ENCODE data around the genes E2F3 and PRL.

GRCh38 chr6:18360229-18360563, 27.0 kb upstream of the RNF144B start:
- PRO-cap, result no peak
- RAMPAGE, long total RNA, result no peak

- PRO-cap, result no peak
- RAMPAGE, long total RNA, result no peak
Observed at GRCh38 chr6:18477138-18478066, 90.3 kb downstream of the RNF144B start.

- PRO-cap, result no peak
- RAMPAGE, long total RNA, result no peak
Observed at GRCh38 chr6:19902774-19903091, 65.6 kb downstream of the ID4 start.

DNA sequence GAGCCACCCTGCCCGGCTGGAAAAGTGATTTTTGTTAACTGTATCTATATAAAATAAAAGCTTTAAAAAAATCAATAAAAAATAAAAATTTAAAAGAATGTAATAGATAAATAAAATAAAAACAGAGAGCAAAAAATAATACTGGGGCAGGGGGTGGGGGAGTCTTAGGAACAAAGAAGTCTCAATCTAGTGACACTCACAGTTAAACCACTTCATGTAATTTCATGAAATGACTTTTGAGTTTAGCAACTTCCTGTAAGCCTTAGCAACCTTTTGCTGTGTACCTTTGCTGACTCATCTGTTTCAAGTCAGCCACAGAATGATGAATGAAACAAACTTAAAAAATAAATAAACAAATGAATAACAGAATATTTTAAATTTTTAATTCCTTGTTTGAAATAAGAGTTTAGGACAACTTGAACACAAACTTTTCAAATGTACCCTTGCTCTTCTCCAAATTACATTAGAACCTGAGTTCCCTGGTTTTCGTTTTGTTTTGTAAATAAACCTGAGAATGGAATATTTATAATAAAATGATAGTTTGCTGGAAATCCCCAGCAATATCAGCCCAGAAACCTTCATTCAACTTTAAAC, 10.3 kb downstream of the MBOAT1 start:
- PRO-cap, result no peak
- RAMPAGE, long total RNA, result no peak

- PRO-cap, result no peak
- RAMPAGE, long total RNA, result no peak
Observed at GRCh38 chr6:20210850-20211554, 1.3 kb downstream of the MBOAT1 start.

DNA sequence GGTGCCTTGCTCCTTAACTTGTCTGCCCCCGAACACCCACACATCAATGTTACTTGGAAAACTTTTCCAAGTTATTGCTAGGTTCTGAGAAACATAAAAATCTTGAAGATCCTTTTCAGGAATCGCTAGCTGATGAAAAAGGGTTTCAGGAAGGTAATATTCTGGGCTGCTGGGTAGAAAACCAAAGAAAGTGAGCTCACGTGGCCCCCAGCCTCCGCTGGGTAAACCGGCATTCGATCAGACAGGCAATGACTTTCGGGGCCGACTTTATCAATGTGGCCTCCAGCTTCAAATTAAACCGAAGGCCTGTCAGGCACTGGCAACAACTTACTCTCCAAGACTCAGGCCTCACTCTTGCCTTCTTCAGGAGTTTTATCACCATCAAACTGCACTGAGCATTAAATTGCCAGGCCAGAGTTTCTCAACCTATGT, 878 bp upstream of the MBOAT1 start:
- PRO-cap, result no peak
- RAMPAGE, long total RNA, result no peak

DNA sequence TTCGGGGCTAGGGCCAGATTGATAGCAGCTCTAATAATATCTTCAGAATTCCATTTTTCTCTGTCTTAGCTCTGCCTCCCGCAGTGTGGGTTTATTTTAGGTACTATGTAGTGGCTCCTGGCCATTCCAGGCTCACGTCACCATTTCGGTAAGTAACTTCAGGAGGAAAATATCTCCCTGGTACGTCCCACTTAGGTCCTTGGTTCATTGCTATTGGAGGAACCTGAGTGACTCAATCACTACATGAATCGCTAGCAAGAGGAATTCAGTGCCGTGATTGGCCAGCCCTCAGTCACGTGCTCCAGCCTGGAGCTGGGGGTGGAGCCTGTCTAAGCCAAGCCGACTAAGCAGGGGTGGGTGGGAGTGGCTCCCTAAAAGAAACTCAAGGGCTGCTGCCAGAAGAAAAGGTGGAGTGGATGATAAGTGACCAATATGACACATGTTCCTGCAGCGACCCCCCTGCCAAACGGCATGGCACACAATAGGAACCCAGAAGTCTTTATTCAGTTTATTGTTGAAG, 67.3 kb upstream of the E2F3 start:
- PRO-cap, result no peak
- RAMPAGE, long total RNA, result no peak

DNA sequence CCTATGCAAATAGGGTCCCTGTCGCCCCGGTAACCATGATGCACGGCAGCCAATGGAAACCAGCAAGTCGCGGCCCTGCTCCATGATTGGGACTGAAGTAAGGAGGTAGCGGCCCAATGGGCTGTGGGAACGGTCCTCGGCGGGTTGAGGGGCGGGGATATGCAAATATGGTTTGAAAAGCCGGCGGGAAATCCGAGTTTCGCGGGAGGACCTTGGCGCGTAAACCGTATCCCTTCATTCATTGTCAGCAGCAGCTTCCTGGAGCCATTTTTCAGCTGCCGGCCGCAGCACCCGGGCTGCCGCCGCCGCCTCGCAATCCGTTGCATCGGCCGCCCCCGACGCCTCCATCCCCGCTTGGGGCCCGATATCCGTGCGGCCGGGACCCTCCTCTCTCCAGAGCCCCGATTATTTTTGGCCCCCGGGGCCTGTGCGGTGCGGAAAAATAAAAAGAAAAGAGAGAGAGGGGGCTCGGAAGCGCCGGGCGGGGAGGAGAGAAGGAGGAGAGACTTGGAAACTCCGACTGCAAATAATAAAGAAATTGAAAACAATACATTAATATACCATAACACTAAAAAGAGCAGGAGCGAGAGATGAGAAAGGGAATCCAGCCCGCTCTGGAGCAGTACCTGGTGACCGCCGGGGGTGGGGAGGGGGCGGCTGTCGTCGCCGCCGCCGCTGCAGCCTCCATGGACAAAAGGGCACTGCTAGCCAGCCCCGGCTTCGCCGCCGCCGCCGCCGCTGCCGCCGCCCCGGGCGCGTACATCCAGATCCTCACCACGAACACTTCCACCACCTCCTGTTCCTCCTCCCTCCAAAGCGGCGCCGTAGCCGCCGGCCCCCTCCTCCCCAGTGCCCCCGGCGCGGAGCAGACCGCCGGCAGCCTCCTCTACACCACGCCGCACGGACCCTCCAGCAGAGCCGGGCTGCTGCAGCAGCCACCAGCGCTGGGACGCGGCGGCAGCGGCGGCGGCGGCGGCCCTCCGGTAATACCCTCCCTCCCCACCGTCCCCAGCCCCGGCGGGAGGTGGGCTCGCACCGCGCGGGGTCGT, at the start of gene E2F3:
E2F3 (plus strand) TSS at position 237 of the 1,049 bp plus-strand sequence.
- PRO-cap, result no peak
- RAMPAGE, long total RNA, result no peak

DNA sequence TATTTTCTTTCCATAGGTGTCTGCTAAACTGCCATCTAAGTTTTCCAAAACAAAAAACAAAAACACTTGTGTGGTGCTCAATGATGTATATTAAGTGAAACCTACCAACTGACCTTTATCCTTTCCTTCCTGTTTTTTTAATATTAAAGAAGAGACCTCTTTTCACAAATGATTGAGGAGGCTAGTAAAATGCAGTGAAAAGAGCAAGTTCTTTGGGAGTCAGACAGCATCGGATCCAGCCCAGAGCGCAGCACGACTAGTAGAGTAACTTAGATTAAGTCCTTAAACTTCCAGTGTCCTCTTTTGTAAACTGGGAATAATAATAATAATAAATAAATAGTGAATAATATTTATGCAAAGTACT, 386 bp upstream of the CDKAL1 start:
- PRO-cap, result no peak
- RAMPAGE, long total RNA, result no peak

GRCh38 chr6:20534928-20535335, 675 bp downstream of the CDKAL1 start:
- PRO-cap, result no peak
- RAMPAGE, long total RNA, result no peak

DNA sequence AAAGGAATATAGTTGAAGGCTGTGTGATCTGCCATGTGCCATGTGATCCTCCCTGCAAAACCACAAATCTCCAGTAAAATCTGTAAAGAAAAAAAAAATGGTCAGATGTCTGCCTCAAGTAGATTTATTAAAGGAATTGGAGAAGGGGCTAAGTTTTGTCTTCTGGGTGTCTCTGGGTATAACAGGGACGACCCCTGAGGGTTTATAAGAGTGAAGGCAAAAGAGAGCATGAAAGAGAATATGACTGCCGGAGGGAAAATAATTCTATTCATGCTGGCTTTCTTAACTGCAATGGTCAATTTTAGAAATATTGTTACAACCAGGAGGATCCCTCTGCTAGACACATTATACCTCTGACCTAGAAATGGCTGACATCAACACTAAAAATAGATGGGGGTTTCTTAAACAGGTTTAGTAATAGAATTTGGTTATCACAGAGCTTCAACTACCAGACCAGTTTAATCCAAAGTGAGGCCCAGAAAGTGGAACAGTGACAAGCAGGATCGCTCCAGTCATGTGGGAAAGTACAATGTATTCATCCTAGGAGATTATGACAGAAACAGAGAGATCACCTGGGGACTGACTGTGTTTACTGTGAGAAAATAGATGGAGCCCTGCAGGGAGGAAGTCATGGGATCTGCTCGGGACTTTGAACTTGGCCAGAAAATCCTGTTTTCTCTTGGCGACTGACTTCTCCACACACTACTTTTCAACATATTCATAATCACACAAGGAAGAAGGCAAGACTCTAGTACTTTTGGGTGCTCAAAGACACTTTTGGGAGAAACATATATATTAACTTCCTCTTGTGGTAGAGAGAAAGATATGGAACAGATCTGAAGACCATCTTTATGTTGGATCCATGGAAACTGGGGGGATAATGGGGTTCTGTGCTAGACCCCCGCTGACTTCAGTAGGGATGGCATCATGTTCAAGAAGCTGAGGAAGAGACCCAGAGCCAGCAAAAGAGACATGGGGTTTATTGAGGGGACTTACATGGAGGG, 238.8 kb upstream of the SOX4 start:
- PRO-cap, result no peak
- RAMPAGE, long total RNA, result no peak

DNA sequence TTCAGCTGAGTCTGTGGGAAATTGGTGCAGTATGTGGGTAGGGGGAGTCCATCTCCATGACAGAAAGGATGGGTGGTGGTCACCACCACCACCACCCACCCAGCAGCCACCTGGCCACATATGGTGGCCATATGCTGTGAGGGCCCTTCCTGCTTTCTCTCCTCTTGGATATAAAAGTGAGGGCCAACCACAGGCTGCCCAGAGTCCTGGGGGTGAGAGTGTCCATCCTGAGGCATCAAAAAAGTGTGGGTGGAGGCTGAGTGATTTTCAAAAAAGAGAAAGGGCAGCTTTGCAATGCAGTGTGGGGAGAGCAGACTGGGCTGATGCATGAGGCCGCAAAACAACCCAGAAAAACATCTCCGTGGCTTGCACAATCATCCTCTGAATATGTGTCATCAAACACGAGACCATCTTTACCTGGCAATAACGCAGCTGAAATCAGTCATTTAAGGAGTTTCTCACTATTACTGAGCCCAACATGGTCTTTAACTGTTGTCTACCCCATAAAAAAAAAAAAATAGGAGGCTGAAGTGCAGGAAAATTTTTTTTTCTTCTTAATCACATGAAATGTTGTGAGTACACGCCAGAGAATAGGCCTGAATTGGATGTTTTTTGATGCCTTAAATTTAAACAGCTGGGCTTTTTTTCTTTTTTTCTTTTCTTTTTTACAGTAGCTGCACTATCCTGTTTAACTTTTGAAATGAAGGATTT, 191.2 kb upstream of the SOX4 start:
- PRO-cap, result no peak
- RAMPAGE, long total RNA, result no peak

- PRO-cap, result no peak
- RAMPAGE, long total RNA, result no peak
Observed at GRCh38 chr6:21538454-21538734, 55.2 kb upstream of the SOX4 start.

GRCh38 chr6:21885385-21886268, 292.1 kb downstream of the SOX4 start:
- PRO-cap, result no peak
- RAMPAGE, long total RNA, result no peak

GRCh38 chr6:21947554-21948353, 349.1 kb downstream of the PRL start:
- PRO-cap, result no peak
- RAMPAGE, long total RNA, result no peak

GRCh38 chr6:21951324-21951689, 345.5 kb downstream of the PRL start:
- PRO-cap, result no peak
- RAMPAGE, long total RNA, result no peak

DNA sequence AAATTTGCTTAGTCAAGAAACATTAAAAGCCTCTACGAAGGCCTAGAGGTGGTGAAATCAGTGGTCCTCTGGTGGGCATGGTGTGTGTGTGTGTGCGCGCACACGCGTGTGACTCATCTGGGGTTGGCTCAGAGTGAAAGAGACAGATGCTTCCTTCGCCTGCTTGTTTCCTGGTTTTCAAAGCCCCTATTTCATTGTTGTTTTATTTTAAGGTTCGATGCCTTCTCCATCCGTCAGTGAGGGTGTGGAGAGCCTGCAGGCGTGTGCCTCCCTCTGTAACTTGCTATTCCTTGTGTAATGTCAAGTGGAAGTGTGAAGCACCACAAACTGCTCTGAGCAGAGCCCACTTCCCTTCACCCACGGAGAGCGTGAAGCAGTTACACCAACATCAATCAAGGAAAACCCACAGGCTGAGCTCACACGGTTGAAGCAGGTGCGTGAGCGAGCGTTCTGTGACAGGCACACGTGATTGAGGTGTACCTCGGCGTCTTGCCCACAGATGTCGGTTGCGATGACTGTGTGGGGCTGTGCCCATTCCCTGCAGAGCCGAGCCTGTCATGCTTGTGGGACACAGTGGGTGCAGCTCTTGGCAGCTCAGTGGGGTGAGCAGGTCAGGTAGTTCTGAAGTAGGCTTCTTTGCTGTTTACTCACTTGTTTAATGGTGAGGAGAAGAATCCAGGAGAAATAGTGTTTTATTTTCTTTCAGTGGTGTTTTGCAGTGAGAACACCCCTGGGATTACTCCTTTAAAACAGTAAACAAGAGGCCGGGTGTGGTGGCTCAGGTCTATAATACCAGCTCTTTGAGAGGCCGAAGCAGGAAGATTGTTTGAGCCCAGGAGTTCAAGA, 233.8 kb downstream of the PRL start:
- PRO-cap, result no peak
- RAMPAGE, long total RNA, result no peak

GRCh38 chr6:22296752-22297216, at the start of gene PRL:
Gene PRL, minus strand, starts transcription at chr6:22297036.
- PRO-cap, result no peak
- RAMPAGE, long total RNA, result no peak

DNA sequence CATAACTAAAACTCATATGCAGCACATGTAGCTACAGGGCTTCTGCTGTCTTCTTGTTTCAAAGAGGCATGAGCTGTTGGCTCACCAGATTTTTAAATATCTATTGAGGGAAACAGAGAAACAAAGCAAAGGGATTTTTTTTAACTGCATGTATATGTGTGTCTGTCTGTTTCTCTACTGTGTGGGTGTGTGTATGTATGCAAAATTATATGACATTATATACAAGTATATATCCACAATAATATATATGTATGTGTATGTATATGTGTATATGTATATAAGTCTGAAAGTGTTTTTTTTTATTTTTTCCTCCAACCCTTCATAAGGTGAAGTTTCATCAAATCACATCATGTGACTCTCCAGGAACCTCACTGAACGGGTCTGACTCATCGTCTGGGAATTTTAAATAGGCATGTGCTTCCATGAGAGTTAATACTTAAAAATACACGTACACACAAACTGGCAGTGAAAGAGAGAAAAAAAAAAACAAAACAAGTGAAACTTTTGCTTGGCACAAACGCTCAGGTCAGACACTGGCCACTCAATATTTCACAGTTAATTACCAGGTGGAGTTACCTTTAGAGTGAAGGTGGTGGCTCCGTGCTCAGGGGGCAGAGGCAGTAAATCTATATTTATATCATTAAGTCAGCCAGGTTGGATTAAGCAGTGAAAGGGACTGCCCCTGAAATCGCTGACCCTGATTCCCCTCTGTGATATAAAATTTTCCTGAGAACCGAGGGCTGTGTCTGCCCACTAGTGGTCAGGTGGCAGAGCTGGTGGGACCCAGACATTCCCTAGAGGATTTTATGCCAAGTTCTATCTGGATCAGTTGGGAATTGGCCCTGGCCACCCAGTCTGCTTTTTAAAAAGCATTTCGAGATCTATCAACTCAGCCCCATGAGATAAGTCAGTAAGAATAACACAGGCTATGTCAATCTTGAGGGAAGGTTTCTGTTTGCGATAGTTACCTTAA, 258.8 kb downstream of the HDGFL1 start:
- PRO-cap, result no peak
- RAMPAGE, long total RNA, result no peak

GRCh38 chr6:23583851-23584757, 541.9 kb upstream of the NRSN1 start:
- PRO-cap, result no peak
- RAMPAGE, long total RNA, result no peak

Data from spinal cord (tissue), 3 donors.